Epidermal melanocyte (primary cell): ENCODE measurements around a stretch of chr10.

GRCh38 chr10:241884-242287, 106.6 kb downstream of the ZMYND11 start:
- RRBS: no CpG with 5 or more reads among the region's 6 CpGs

DNA sequence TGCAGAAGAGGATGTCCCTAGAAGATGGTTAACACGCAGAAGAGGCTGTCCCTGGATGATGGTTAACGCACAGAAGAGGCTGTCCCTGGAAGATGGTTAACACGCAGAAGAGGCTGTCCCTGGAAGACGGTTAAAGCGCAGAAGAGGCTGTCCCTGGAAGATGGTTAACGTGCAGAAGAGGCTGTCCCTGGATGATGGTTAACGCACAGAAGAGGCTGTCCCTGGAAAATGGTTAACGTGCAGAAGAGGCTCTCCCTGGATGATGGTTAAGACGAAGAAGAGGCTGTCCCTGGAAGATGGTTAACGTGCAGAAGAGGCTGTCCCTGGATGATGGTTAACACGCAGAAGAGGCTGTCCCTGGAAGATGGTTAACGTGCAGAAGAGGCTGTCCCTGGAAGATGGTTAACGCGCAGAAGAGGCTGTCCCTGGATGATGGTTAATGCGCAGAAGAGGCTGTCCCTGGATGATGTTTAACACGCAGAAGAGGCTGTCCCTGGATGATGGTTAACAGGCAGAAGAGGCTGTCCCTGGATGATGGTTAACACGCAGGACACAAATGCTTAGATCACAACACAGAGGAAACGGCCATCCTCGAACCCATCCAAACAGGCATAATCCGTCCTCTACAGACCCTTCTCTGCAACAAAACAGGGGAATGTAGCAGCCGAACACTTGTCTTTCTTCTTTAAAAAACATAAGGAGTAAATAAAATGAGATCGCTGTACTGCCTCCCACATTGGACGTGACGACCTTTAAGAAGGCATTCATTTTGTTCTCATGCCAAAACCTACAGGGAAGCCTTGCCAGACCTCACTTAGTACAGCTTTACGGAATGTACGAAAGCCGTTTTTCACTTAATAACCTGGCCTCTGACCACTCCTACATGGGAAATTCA, 244.9 kb downstream of the ZMYND11 start:
- RRBS: no CpG with 5 or more reads among the region's 27 CpGs

DNA sequence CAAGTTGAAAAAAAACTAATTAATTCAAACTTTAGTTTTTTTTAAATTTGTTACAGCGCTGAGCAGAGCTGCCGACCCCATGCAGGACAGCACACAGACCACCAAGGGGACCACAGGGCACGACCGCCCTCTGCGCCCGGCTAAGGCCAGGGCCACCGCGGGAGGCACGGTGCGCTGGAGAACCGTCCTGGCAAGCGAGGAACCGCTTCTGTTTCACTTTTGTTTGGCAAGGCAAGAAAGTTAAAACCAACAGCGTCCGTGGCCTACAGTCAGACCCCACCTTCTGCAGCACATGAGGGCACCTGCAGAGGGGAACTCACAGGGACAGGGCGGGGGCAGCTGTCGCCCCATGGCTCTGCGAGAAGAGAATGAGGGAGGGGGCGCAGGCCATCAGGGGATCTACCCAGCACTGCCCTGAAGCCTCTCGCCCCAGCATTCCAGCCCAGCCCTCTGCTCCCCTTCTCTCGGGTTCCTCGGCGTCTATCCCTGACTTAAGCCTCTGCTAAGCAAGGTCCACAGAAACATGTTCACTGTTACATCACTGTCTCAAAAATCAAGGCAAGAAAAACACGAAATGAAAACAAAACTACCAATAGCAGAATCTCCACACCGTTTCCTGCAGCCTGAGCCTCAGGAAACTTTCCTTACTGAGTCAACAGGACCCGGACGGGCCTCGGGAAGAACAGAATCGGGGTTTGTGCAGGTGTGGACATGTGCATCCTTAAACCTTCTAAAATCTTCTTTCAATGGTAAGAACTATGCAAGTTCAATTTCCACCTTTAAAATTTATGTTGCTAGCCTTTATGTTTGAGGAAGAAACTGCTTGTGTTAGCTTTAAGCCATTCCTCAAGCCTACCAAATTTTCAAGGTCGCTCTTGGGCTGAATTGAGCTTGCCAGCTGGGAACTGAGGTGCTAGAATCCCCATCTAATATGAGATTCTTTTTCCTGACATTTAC, 204.2 kb downstream of the DIP2C start:
- RRBS: no CpG with 5 or more reads among the region's 30 CpGs

- RRBS: no CpG with 5 or more reads among the region's 19 CpGs
These were observed 179.1 kb downstream of the DIP2C start for GRCh38 chr10:510217-510891.

GRCh38 chr10:510954-511564, 178.4 kb downstream of the DIP2C start:
- RRBS: no CpG with 5 or more reads among the region's 19 CpGs

- RRBS: no CpG with 5 or more reads among the region's 19 CpGs
These were observed 162.6 kb downstream of the DIP2C start for GRCh38 chr10:526751-527410.

DNA sequence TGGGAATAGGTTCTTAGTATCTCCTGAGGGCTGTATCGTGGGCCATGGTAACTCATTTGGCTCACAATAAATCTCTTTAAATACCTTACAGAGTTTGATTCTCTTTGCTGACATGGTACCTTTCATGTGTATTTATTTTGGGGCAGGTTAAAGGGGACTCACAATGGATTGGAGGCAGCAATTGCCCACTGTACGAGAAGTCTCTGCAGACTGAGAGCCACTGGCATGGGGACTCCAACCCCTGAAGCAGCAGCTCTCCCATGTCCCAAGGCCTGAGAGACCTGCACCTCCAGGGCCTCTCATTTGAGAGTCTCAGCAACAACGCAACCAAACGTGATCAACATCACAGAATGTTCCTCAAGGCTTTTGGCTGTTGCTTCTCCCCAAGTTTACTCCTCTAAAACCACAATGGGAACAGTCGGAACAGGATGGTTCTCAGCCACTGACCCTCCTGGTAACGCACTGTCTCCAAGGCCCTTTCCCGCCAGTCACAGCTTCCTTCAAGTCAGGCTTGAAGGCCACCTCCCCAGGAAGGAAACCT, 128.2 kb downstream of the DIP2C start:
- RRBS: no CpG with 5 or more reads among the region's 7 CpGs

DNA sequence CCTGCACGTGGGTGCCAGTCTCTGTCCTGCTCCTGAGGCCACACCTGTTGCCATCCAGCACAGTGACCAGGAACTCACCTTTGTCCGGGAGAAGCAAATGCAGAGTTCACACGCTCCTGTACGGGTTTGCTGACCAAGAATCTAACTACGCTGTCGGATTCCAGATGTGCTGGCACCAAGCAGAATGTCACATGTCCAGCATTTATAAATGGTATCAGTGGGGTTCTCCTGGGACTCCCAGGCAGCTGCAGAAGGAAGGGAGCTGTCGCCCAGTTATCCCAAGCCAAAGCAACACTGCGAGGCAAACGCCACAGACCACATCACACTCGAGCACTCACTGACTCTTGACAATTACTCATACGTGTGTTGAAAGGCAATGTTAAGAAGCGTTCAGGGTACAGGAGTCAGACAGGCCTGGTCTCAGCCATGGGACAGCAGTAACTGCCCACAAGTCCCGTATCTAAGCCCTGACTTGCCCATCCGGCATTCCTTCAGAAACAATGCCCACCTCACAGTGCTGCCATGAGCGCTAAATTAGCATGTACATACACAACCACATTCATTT, 113.4 kb downstream of the DIP2C start:
- RRBS: no CpG with 5 or more reads among the region's 15 CpGs

DNA sequence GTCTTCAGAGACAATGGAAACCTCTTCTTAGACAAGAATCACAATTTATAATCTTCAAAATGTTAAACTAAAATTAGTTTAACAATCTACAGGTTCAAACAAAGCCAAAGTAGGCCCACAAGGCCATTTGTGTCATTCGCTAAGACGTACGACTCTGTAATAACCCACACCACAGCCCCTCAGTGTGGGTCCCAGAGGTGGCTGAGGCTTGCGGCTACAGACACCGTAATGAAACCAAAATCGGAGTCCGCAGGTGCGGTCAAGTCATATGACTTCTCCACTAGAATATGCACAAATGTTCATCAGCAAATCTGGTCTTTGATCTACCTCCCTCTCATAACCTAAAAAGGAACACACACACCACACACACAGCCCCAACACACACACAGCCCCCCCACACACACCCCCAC, 81.7 kb downstream of the DIP2C start:
- RRBS: no CpG with 5 or more reads among the region's 8 CpGs

DNA sequence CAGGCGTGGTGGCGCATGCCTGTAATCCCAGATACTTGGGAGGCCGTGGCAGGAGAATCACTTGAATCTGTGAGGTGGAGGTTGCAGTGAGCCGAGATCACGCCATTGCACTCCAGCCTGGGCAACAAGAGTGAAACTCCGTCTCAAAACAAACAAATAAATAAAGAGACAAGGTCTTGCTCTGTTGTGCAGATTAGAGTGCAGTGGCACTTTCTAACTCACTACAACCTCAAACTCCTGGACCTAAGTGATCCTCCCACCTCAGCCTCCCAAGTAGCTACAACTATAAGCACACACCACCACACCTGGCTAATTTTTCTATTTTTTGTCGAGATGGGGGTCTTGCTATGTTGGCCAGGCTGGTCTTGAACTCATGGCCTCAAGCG, 15.0 kb downstream of the LARP4B start:
- RRBS: no CpG with 5 or more reads among the region's 8 CpGs

DNA sequence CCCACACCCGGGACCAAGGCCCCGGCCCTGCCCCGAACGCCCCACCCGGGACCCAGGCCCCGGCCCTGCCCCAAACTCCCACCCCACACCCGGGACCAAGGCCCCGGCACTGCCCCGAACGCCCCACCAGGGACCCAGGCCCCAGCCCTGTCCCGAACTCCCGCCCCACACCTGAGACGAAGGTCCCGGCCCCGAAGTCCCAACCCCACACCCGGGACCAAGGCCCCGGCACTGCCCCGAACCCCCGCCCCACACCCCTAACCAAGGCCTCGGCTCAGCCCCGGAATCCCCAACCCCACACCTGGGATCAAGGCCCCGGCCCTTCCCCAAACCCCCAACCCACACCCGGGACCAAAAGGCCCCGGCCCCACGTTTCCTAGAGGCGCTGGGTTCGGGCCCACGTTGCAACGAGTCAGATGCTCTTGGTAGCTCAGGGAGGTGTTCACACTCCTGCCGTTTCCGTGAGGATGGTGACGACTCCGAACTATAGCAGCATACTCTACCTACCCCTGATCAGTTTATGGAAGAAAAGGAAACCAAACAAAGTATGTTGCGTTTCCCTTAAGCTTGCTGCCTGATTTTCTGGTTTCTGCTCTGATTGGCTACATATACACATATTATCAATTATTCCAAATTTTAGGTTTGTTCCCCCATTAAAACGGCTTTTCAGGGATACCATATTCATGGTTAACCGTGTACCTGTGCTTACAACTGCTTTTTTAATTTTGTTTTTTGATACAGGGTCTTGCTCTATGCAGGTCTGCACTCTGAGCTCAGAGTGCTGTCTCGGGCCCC, 1.3 kb upstream of the LARP4B start:
- RRBS: 87% methylated on average over 12 of the region's 37 CpGs

- RRBS: no CpG with 5 or more reads among the region's 9 CpGs
These were observed 4.2 kb upstream of the GTPBP4 start for GRCh38 chr10:983795-984693.

GRCh38 chr10:1012053-1012802, 13.4 kb downstream of the IDI2 start:
- RRBS: no CpG with 5 or more reads among the region's 14 CpGs

GRCh38 chr10:1047376-1047863, 1.5 kb downstream of the IDI1 start:
- RRBS: no CpG with 5 or more reads among the region's 6 CpGs

DNA sequence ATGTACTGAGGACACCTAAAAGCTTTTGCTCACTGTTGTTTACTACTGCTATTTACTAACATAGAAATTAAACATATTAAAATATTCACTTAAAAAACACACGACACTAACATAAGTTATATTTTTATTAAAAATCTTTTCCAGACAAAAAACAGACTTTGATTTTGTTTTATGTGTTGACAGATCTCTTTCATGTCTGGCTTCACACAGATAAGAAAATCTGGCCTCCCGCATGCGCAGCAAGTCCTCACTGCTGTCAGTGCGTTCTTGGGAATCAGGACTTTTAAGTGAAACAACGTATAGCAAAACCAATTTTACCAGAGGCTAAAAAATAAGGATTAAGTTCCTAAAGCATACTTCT, 1.2 kb upstream of the IDI1 start:
- RRBS: no CpG with 5 or more reads among the region's 5 CpGs

- RRBS: no CpG with 5 or more reads among the region's 21 CpGs
These were observed 15.8 kb downstream of the WDR37 start for GRCh38 chr10:1071825-1072608.

- RRBS: no CpG with 5 or more reads among the region's 13 CpGs
These were observed 170.8 kb downstream of the WDR37 start for GRCh38 chr10:1226981-1227412.

- RRBS: no CpG with 5 or more reads among the region's 12 CpGs
These were observed 254.2 kb downstream of the WDR37 start for GRCh38 chr10:1310188-1311014.

DNA sequence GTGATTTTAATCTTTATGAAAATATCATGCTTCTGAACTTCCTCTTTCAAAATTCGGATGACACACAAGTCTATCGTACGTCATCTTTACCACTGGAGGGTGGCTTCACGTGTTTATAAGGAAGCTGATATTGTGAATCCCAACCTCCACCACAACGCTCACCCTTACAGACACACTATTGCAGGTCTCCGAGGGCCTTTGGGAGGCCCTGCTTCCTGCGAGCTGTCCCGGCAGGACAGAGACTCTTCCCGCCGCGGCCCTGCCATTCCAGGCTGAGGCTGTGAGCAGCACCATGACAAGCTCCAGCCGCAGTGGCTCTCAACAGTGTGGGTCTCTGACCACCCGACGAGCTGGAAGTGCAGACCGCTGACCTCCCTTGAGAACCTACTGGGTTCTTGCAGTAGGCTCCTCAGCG, 303.3 kb downstream of the WDR37 start:
- RRBS: no CpG with 5 or more reads among the region's 16 CpGs

GRCh38 chr10:1465284-1466295, 271.7 kb downstream of the ADARB2 start:
- RRBS: no CpG with 5 or more reads among the region's 29 CpGs